ENCODE results near the gene TBCC.

DNA sequence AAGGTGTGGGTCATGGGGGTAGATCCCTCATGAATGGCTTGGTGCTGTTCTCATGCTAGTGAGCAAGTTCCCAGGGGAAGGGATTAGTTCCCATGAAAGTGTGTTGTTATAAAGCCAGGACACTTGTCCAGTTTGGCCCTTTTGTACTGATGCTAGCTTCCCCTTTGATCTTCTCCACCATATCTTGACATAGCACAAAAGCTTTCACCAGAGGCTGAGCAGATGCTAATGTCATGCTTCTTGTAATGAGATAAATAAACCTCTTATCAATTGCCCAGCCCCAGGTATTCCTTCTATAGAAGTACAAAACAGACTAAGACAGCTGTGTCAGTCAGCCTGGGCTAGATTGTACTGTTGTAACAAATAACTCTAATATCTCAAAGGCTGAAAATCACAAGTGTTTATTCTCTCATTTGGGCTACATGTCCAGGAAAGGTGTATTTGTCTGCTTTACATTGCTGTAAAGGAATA lies 4.0 kb upstream of the MOCS1 start:
- PRO-cap, 3 experiments, result no peak in any of the 3 experiments
- RAMPAGE, long total RNA, result no peak

GRCh38 chr6:39979411-39979779 lies 45.1 kb upstream of the MOCS1 start:
- PRO-cap, 3 experiments, result no peak in any of the 3 experiments
- RAMPAGE, long total RNA, result no peak
- RRBS, 2 experiments, result no CpG with 5 or more reads among the region's 2 CpGs

GRCh38 chr6:40349074-40349552 lies 238.1 kb downstream of the LRFN2 start:
- PRO-cap, 3 experiments, result no peak in any of the 3 experiments
- RAMPAGE, long total RNA, result no peak
- RRBS, 2 experiments, result 42 to 45% methylated on average over 3 of the region's 7 CpGs

GRCh38 chr6:41041157-41041594 lies 1.1 kb upstream of the TSPO2 start:
- PRO-cap, 3 experiments, result no peak in any of the 3 experiments
- RAMPAGE, long total RNA, result no peak
- RRBS, 2 experiments, result no CpG with 5 or more reads among the region's 2 CpGs

DNA sequence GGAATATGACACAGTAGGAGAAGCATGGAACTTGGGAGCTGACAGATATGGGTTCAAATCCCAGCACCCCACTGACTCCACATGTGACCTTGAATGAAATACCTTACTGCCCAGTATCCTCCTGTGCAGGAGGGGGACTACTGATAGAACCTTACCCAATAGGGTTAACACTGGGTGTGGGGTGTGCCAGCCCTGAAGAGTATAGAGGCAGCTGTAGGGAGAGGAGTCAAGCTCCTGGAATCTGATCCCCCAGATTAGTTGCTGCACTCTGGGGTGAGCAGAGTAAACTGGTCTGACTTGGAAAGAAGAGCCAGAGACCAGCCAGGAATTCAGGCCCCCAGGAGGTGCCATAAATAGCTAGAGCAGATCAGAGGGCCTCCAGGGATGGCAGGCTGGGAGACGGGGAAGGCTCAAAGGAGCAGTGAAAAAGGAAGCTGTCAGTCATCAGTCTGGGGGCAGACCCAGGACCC lies 3.5 kb upstream of the APOBEC2 start:
- PRO-cap, 3 experiments, result peak in 1 of 3 experiments; most common plus-strand start position 360 of the sequence (in 1)
- RAMPAGE, long total RNA, result no peak
- RRBS, 2 experiments, result no CpG with 5 or more reads among the region's 1 CpG

DNA sequence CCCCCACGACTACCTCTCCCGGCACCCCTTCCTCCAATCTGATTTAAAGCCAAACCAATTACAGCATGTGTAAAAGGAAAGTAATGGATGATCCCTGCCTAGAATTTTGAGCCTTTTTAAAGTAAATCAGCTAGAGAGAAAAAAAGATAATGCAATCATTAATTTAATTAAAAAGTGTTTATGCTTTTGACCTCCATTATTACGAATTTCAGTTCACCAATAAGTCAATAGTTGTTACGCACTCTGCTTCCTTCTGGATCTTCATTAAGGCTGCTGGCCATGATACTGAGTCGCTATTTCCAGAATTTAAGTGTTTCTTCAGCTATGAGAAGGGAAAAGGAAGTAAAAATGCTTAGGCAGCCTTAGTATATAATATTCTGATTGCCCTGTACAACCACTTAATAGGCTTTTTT lies 796 bp downstream of the OARD1 start:
- PRO-cap, 3 experiments, result no peak in any of the 3 experiments
- RAMPAGE, long total RNA, result no peak
- RRBS, 2 experiments, result no CpG with 5 or more reads among the region's 5 CpGs

DNA sequence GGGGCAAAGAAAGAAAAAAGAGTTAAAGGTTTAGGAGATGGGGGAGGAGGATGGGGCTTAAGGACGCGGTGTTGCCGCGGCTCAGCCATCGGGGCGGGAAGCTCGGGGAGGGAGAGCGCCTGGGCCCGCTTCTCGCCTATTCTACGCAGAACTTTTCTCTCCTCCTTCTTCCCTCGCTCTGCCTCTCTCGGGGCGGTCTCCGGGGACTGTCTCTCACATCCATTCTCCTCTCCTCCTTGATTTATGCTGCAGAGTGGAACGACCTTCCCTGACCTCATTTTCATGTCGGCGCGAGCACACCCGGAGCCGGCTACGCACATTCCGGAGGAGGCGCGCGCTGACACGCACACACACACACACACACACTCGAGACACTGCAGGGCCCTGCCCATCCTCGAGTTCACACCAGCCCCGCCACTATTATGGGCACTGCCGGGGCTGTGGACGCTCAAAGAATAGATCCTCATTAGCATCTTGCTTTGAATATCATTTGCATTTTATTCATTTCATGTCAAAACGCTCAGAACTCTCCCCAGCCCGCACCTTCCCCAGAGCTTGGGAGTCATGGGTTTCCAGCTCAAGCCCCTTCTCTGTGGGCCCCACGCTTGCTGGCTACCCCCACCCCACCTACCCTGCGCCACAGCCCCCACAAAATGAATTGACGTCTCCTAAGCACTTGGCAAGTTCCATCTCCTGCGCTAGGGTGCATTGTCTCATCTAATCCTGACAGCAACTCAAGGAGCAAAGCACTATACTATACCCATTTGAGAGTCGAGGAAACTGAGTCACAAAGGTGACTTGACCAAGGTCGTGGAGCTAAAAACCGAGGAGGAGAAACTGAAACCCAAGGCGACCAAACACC lies 36.8 kb downstream of the NCR2 start:
- PRO-cap, 3 experiments, result no peak in any of the 3 experiments
- RAMPAGE, long total RNA, result no peak
- RRBS, 2 experiments, result 2 to 3% methylated on average over 12 of the region's 42 CpGs

DNA sequence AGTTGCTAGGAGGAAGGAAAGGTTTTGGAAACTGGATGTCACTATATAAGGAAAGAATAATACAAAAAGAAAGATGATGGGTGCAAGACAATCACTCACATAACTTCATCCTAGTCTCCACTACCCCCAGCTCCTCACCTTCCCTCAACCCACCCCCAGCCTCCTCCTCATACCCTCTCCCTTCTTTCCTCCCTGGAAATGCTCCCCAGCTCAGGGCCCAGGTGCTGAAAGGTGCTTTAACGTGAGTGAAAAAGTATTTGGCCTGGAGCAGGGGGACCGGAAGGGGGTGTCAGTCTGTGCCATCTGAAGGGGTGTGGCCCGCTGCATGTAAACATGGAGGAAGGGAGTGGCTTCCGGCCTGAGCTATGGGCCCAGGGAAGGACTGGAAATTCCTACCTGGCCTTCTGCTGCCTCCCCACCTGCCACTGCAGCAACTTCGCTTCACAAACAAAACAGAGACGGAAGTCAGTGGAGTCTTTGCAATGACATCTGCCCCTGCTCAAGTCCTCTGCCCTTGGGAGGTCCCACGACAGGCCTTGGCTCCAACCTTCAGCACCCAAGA lies 28.2 kb upstream of the FOXP4 start:
- PRO-cap, 3 experiments, result no peak in any of the 3 experiments
- RAMPAGE, long total RNA, result no peak
- RRBS, 2 experiments, result 32 to 37% methylated on average over 2 of the region's 7 CpGs

DNA sequence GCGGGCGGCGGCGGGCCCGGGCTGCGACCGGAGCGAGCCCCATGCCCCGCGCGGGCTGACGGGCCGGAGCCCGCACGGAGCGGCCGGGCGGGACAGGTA lies 440 bp downstream of the FOXP4 start:
- PRO-cap, 3 experiments, result no peak in any of the 3 experiments
- RAMPAGE, long total RNA, result no peak
- RRBS, 2 experiments, result 2 to 3% methylated on average over 7 of the region's 18 CpGs

GRCh38 chr6:41579011-41579389 lies 32.8 kb downstream of the FOXP4 start:
- PRO-cap, 3 experiments, result no peak in any of the 3 experiments
- RAMPAGE, long total RNA, result no peak
- RRBS, 2 experiments, result no CpG with 5 or more reads among the region's 1 CpG

GRCh38 chr6:41726740-41727276 lies 8.6 kb downstream of the TFEB start:
- PRO-cap, 3 experiments, result no peak in any of the 3 experiments
- RAMPAGE, long total RNA, result no peak
- RRBS, 2 experiments, result no CpG with 5 or more reads among the region's 7 CpGs

- PRO-cap, 3 experiments, result no peak in any of the 3 experiments
- RAMPAGE, long total RNA, result no peak
- RRBS, 2 experiments, result no CpG with 5 or more reads among the region's 12 CpGs
Measured at GRCh38 chr6:41767094-41767875, 12.4 kb downstream of the FRS3 start.

DNA sequence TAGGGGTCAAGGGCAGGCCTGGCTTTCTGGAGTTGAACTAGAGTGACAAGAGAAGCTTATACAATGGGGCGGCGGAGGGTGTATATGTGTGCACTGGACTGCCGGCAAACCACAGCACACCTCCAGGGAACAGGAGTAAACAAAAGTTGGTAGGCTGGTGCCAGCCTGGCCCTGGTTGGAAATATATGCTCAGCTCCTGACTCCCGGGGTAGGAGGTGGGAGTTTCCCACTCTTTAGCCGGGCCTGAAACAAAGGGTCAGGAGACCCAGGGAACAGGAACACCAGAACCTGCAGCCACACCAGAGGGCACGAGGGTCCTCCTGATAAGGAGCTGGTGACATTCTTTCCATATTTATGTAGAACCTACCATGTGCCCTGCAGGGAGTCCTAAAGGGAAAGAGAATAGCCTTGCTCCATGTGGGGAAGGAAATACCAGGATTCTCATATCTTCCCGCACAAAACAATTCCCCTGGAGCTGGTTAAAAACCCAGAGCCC lies 5.1 kb downstream of the C6orf132 start:
- PRO-cap, 3 experiments, result no peak in any of the 3 experiments
- RAMPAGE, long total RNA, result no peak
- RRBS, 2 experiments, result 62 to 63% methylated on average over 2 of the region's 7 CpGs

DNA sequence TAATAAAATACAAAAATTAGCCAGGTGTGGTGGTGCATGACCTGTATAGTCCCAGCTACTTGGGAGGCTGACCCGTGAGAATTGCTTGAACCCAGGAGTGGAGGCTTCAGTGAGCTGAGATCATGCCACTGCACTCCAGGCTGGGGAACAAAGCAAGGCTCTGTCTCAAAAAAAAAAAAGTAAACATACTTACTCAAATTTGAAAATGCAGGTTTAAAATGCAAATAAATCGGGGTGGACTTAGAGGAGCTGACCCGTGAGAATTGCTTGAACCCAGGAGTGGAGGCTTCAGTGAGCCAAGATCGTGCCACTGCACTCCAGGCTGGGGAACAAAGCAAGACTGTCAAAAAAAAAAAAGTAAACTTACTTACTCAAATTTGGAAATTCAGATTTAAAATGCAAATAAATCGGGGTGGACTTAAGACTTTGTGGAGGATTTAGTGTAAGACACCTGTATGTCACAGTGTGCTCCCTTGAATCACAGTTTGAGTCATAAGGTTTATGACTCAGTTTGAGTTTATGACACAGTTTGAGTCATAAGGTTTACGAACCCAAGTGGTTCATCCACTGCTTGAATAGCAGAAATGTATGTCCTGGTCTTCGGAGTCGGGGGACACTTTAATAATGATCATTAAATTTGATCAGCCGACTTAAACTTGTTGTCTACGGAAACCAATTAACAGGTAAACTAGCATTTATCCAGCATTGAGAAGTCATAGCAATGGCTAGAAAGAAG lies 6.7 kb upstream of the MRPS10 start:
- PRO-cap, 3 experiments, result no peak in any of the 3 experiments
- RAMPAGE, long total RNA, result no peak
- RRBS, 2 experiments, result no CpG with 5 or more reads among the region's 10 CpGs

- PRO-cap, 3 experiments, result no peak in any of the 3 experiments
- RAMPAGE, long total RNA, result no peak
- RRBS, 2 experiments, result no CpG with 5 or more reads among the region's 8 CpGs
Measured at GRCh38 chr6:42269564-42270084, 52.0 kb upstream of the MRPS10 start.

DNA sequence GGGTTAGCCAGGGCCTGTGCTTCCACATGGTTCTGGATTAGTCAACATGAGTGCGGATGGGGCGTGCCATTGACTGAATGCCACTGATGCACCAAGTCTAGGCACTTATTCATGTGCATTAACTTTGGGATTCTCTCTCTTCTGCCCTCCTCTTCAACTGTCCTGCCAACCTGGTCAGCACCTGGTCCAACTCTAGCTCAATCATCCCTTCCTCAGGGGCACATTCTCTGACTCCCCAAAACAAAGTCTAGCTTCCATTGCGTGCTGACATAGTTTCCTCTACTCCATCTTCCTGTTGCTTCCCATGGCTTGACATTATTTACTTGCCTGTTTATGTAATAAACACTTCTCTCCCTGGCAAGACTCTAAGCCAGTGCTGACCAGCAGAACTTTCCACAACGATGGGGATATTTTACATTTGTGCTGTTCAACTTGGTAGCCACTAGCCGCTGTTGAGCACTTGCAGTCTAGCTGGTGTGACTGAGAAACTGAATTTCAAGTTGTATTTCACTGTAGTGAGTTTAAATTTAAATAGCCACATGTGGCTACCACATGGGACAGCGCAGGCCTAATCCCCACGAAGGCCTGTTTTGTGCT lies 116.1 kb downstream of the TRERF1 start:
- PRO-cap, 3 experiments, result no peak in any of the 3 experiments
- RAMPAGE, long total RNA, result no peak
- RRBS, 2 experiments, result no CpG with 5 or more reads among the region's 7 CpGs

DNA sequence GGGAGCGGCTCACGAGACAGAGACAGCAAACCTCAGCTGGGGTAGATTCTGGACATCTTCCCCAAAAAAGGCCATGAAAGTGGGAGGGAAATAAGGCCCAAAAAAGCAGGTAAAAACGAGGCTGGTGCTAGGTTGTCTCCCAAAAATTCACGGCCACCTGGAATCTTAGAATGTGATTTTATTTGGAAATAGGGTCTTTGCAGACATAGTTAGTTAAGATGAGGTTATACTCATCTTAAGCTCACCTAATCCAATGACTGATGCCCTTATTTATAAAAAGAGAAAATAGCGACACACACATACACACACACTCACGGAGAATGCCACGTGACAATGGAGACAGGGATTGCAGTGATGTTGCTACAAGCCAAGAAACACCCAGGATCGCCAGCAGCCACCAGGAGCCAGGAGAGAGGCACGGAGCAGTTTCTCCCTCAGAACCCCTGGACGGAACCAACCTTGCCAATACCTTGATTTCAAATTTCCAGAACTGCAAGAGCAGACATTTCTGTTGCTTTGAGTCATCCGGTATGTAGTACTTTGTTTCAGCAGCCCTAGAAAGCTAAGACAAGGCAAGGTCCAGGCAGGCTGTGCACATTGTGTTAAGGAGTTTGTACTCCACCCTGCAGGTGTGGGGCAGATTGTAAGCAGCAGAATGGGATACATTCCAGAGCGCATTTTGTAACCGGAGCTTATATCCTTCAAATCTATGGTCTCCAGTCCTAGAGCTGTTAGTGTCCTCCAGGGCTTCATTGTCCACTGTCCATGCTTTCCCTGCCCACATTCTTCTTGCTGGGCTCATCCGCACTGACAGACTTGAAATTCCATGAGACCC lies 48.4 kb downstream of the TRERF1 start:
- PRO-cap, 3 experiments, result no peak in any of the 3 experiments
- RAMPAGE, long total RNA, result no peak
- RRBS, 2 experiments, result no CpG with 5 or more reads among the region's 14 CpGs

DNA sequence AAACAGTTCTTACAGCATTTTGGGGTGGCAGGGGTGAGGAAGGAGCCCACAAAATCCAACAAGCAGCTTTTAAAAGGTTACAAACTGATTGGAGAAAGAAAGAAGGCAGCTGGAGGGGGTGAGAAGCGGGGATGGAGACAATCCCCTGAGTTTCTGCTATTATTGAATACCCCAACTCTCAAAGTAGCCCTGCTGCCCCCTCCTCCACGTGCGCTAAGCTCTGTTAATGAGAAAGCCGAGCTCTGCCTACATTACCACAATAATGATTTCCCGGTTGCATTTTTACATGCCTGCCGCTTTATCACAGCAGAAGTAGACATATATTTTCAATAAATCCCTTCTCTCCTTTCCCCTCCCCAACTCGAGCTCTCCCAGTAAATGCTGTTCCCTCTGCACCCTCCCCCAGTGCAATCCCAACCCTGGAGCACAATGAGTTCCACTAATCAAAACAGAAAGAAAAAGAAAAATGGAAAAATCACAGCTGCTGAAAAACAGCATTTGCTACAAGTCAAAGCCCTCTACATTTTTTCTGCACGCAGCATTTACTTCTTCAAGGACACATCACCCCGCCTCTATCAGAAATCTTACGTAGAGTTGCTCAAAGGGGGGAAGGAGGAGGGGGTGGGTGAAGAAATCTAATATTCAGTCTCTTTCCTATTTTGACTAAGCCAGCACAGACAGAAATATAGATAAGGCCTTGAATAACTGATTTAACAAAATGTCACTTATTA lies 10.8 kb downstream of the TRERF1 start:
- PRO-cap, 3 experiments, result no peak in any of the 3 experiments
- RAMPAGE, long total RNA, result no peak
- RRBS, 2 experiments, result no CpG with 5 or more reads among the region's 10 CpGs

DNA sequence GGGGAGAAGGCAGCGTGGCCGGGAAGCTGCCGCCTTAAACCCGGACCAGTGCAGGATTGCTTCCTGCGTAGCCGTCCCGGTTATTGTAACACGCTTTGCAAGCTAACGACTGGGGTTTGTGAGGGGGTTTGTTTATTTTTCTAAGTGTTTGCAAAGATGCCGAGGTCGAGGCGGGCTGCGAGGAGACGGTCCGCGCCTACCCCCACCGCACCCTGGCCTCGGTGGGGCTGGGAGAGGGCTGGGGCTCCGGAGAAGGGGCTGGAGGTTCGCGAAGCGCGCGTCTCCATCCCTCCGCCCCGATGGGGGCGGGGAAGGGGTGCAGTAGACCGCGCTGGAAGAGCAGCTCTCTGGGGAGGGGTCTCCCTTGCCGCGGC lies 926 bp upstream of the TRERF1 start:
- PRO-cap, 3 experiments, result no peak in any of the 3 experiments
- RAMPAGE, long total RNA, result no peak
- RRBS, 2 experiments, result 0 to 3% methylated on average over 2 to 6 of the region's 31 CpGs

DNA sequence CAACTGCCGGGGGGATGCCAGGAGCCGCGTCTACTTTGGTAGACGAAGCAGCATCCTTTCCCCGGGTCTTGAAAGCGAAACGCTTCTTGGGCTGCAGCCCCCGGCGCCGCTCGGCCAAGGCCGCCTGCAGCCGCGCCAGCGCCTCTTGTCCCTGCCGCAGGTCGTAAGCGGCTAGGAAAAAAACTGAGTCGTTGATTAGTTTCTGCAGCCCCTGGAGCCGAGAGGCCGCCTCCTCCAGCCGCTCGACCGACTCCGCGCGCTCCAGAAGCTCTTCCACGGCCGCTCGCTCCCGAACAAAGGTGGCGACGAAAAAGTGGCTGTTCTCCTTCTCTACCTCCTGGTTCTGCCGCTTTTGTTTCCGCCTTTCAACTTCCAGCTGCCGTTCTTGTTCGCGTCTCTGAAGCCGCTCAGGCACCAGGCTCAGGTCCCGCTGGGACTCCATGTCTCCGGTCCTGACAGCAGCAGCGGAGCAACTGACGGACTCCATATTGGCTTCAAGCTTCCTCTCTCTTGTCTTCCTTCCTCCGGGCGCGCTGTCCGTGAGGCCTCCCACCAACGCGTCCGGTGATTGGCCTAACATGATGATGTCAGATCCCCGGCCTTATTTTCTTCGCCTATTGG lies at the start of gene TBCC:
Gene TBCC, minus strand, starts transcription at position 517 of the 621 bp plus-strand sequence.
- PRO-cap, 3 experiments, result peak in 3 of 3 experiments; most common minus-strand start position 512 of the sequence (in 3)
- RAMPAGE, long total RNA, result no peak
- RRBS, 2 experiments, result 2 to 3% methylated on average over 17 of the region's 52 CpGs